ENCODE measurements around the genes ADCY2 and CFAP90.

- PRO-cap: no peak
These were observed 35.2 kb downstream of the UBE2QL1 start for GRCh38 chr5:6483841-6484254.

DNA sequence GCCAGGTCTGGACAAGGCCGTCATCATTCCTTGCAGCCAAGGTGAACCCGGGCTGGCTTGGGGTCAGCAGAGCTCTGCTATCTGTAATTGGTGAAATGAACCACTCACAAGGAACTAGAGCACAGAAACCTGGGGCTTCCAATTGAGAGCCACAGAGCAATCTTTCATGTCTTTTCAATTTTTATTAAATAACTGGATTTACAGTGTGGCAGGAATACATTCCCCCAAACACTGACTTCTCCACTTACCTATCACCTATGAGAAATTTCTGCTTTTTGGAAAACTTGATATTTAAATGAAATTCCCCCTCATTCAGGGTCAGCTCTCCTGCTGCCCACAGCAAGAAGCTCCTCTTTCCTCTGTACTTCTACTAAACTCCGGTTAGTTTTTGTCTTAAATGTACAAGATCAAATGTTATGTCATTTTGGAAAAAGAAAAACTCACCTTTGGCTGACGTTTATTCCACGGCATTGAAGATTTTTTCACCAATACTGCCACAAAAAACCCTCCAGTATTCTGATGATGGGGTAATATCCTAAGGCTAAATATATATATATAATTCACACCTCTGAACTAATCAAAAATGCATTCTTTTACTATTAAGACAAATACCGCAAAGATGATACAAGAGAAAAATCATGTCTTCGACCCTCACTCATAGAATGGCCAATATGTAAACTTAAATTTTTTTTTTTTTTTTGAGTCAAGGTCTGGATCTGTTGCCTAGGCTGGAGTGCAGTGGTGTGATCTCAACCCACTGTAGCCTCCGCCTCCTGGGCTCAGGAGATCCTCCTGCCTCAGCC is 23.3 kb downstream of the NSUN2 start:
- PRO-cap: no peak

DNA sequence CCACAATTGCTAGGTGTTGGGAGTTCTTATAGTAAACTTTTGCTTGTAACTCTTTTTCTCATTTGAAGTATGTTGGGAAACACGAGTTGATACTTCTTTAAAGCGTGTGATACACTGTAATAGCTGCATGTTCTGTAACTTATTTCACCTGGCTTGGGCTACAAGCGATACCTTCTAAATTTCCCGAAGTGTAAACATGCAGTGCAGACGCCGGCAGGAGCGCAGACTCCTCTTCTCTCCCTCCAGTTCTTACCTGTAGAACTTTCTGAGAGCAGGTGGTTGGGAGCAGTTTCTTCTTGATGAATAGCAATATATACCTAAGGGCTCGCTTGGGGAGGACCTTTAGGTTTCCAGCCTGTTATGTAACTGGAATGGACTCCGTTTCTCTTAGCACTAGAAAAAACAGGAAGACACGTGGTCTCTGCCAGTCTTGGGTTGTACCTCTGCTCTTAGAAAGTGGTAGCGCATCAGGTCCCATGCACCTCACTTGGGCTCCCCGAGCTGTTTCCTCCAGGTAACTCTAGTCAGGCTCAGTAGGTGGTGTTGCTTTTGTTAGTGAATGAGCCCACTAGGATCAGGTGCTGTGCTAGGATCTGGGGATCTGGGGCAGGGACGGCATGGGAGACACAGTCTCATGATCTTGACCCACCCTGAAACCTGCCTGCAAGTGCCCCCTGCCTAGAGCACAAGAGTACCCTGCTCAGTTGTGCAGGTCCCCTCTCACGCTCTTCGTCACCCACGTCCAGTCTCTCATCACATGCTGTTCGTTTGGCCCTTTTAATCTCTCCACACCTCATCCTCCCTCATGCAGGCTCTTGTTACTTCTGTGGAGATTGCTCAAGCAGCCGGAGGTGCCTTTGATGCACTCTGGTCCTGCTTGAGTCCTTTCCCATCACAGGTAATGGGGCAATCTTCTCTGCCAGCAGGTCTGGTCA is 2.7 kb downstream of the TENT4A start:
- PRO-cap: no peak

DNA sequence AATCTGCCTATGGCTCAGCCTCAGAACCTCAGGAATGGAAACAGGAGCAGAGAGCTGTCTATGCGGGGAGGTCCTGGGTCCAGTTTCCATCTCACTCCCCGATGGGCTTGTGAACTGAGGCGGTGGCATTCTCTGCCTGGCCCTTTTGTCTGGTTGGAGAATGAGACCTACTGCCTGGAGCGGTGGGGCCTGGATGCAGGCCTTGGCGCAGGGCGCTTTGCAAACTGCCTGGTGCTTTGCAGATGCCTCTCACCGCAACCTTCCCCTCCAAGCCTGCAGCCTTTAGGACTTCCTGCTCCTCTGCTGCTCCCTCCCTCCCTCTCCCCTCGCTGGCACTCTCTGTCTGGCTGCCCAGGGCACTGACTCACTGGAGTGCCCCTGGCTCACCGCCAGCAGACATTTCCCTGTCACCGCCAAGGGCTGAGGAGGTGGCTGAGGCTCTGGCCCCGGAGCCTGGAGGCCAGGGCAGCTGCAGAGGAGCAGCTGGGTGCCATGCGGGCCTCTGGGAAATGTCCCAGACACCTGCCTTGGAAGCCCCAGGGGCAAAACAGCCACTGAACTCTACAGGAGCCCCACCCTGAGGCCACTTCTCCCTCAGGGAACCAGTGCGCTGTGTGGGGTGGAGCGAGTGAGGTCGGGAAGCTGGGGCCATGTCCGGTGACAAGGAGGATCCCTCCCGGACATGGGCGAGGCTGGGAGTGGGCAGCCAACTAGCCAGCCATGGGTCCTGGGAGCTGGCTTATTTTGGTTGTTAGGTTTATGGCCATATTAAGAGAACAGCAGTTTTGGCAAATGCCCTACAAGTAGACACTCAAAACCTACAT is 53.4 kb downstream of the TENT4A start:
- PRO-cap: no peak

DNA sequence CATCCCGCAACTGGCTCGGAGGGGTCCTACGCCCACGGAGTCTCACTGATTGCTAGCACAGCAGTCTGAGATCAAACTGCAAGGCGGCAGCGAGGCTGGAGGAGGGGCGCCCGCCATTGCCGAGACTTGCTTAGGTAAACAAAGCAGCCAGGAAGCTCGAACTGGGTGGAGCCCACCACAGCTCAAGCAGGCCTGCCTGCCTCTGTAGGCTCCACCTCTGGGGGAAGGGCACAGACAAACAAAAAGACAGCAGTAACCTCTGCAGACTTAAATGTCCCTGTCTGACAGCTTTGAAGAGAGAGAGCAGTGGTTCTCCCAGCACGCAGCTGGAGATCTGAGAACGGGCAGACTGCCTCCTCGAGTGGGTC is 225.1 kb upstream of the ADCY2 start:
- PRO-cap: no peak

- PRO-cap: no peak
These were observed at the start of gene ADCY2 for GRCh38 chr5:7395409-7396529. ADCY2 (plus strand) TSS chr5:7396138.

GRCh38 chr5:7850651-7851400 is at the start of gene CFAP90:
CFAP90 (minus strand) TSS chr5:7851133.
- PRO-cap: no peak

GRCh38 chr5:7851401-7852066 is 601 bp upstream of the CFAP90 start:
- PRO-cap: no peak

GRCh38 chr5:8242132-8242651 is 373.2 kb downstream of the MTRR start:
- PRO-cap: no peak

DNA sequence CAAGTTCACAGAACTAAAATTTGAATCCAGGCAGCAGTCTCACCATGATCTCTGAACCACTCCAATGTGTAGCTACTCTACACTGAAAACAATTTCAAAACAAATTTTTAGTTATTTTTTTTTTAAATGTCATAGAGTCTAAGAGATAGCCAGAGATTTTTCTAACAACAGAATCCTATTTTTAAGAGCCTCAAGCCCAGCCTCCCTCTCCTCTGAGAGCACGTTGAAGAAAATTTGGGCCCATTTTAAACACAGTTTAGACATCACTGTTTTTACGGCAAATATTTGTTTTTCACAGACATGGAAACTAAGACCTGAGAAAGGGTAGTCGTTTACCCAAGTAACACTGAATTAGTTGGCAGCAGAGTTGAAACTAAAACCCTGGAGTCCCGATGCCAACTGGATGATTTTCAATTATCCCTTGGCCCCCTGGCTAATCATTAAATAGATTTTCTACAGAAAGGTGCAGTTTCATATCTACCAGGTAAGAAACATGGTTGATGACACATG is 137.1 kb downstream of the SEMA5A start:
- PRO-cap: no peak

DNA sequence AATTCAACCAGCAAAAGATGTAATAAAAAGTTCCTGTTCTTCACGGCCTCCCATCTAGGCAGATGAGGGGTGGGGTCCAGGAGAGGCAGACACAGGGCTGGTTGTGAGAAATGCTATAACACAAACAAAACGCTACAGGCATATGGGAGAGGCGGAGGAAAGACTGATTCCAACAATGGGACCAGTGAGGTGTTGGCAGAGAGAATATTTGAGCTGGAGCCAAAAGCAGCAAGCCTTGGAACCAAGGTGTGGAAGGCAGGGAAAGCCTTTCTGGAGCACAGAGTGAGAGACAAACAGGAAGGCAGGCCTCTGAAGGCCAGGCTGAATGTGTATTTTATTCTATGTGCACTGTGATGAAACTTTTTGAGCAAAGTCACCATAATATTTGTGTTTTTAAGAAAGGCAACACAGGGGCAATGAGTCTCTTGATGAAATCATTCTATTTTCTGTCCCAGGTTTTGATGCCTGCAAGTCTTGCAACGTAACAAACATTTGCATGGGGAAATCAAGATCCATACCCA is 2.9 kb downstream of the ATPSCKMT start:
- PRO-cap: no peak

DNA sequence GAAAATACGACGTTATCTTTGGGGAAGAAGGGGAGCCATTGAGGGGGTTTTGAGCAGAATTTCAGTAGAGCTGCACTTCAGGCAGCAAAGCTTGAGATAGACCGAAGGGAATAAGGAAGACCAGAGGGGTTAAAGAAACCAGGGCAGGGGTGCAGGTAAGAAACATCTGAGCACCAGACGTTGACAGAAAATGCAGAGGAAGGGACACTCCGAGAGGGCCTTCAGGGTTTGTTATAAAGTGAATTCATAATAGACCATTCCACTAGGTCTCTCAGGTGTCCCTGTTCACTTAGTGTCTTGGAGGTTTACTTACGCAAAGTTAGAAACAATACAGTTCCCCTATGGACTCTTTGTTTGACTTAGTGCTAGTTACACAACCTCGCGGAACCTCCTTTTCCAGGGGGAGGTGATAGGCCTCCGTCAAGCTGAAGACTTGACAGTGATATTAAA is 1.2 kb downstream of the CCT5 start:
- PRO-cap: no peak

DNA sequence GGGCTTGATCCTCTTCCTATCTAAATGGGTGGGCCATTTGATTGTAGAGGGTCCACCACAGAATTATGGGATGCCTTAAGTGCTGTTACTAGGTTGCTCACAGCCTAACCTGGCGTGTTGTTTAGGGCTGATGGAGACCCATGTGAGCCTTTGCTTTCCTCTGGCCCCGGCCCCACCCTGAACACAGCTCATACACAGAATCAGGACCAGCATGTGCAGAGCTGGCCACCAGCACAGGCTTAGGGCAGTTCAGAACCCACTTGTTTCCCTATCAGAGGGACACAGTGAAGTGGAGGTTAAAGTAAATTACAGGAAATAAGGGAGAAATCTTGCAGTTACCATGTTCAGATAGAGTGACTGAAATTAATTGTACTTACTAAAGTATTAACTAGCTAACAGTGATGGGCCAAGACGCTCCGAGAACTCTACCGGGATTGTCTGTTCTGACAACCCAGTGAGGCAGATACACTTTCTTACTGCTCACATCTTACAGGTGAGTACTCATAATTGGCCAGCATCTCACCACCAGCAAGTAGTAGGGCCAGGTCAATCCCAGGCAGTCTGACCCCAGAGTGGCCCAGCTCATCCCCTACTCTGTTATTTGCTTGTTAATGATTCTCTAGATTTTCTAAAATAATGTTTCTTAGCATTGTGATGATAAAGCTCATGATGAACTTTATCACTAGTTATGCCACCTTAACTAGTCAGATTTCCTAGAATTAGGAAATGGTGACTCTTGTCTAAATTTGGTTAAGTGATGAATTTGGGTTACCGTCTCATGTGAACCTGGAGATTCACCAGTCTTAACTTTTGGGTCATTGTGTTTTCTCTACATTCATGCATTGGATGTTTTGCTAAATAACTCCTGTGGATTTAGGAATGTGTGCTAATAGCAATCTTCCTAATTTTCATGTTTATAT is 15.4 kb downstream of the CCT5 start:
- PRO-cap: no peak

- PRO-cap: no peak
These were observed 11.6 kb upstream of the CMBL start for GRCh38 chr5:10319195-10319746.

GRCh38 chr5:10381716-10382064 is 28.2 kb downstream of the MARCHF6 start:
- PRO-cap: no peak

DNA sequence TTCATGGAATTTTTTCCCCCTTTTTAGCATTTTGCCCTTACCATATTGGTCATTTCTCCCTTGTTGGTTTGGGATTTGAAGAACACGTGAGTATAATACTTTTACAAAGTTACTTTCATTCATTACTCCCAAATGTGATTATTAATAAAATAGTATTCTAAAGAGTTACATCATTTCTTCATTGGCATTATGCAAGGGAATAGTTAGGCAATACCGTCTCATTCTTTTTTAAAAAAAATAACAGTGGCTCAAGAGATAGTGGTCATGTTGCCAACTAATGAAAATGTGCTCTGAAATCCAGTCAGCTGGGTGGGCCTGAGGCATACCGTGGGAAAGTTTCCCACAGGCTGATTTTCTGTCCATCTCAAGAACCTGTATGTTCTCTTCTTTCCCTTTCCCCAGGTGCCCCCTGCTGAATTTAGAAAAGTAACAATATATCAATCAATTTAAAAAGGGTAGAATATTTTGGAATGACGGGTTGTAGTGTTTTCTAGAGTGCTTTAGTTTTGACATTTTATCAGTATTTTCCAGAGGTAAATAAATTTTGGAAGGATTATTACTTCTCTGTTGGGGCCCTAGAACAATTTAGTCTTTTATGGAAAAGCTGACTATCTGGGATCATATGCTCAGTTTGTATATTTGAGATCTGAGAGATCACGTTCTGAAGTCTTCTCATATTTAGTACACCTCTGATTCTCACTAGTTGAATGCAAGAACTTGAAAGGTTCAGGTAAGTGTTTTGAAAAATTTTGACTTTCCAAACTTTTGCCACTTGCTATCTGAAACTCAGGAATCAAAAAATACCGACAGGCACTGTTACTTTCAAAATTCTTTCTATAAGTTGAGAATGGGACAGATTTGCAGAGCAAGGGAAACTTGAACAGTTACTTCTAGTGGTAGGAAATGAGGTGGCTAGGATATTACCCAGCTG is 40.7 kb upstream of the ROPN1L start:
- PRO-cap: no peak

- PRO-cap: no peak
These were observed 13.8 kb downstream of the ANKRD33B start for GRCh38 chr5:10577605-10578046.

DNA sequence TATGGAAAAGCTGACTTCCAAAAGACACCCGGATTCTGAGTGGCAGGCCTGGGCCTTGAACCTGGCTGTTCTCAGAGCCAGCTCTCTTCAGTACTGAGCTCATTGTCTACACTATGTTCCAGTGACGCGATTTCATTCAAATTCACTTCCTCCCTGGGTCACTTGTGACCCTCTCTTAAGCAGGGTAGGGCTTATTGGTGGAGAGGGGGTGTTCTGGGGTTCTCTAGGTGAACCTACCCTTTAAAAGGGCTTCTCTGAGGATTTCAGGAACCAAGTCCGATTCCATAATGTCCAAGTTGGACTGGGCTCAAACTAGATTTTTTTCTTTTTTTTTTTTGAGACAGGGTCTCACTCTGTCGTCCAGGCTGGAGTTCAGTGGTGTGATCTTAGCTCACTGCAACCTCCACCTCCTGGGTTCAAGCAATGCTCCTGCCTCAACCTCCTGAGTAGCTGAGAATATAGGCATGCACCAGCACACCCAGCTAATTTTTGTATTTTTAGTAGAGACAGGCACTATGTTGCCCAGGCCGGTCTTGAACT is 70.3 kb downstream of the ANKRD33B start:
- PRO-cap: no peak

DNA sequence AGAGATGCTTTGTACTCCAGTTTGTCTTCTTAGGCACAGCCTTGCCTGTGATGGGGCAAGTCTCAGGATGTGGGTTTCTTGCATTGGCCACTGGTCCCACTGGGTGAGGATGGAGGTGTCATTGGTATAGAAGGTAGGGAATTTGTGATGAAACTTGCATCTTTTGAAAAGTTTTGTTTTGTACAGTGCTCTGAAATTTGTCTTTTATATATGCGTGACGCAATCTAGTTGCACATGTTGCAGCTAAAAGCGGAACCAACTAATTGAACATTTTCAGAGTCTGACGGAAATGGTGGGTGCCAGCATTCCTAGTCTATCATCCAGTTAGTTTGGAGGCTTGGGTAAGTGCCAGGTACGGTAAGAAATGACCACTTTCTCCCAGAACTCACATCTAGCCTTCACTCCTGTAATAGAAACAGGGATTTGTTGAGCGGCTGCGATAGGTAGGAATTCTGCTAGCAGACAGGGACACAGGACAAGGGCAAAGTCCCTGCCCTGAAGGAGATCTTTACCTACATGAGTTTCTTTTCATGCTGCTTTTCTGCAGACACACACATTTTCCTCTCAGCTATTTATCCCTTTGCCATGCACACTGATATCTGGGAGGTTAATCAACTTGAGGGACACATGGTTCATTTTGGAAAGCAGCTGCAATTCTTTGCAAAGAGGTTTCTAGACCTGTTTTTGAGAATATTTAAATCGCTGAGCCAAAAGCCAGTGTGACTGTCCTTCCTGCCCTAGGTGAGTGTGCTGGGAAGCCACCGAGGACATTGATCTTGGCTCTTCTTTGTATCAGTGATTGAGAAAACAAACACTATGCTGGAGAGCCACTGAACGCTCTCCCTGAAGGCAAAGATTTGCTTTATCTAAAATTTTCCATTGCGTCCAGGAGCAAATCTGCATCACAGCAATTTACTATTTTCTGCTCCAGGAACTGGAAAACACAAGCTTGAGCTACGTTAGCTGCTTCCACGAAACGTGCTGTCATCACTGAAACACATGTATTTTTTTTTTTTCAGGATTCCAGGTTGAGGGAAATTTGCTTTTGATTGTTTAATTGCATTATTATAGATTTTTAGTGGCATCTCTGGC is 89.7 kb downstream of the DAP start:
- PRO-cap: no peak

- PRO-cap: no peak
These were observed 34.3 kb downstream of the DAP start for GRCh38 chr5:10726411-10727448.

Measured in SEM (cell line).